ENCODE data around the genes PDPR, AARS1, DDX19B, SF3B3 and CHST4.

DNA sequence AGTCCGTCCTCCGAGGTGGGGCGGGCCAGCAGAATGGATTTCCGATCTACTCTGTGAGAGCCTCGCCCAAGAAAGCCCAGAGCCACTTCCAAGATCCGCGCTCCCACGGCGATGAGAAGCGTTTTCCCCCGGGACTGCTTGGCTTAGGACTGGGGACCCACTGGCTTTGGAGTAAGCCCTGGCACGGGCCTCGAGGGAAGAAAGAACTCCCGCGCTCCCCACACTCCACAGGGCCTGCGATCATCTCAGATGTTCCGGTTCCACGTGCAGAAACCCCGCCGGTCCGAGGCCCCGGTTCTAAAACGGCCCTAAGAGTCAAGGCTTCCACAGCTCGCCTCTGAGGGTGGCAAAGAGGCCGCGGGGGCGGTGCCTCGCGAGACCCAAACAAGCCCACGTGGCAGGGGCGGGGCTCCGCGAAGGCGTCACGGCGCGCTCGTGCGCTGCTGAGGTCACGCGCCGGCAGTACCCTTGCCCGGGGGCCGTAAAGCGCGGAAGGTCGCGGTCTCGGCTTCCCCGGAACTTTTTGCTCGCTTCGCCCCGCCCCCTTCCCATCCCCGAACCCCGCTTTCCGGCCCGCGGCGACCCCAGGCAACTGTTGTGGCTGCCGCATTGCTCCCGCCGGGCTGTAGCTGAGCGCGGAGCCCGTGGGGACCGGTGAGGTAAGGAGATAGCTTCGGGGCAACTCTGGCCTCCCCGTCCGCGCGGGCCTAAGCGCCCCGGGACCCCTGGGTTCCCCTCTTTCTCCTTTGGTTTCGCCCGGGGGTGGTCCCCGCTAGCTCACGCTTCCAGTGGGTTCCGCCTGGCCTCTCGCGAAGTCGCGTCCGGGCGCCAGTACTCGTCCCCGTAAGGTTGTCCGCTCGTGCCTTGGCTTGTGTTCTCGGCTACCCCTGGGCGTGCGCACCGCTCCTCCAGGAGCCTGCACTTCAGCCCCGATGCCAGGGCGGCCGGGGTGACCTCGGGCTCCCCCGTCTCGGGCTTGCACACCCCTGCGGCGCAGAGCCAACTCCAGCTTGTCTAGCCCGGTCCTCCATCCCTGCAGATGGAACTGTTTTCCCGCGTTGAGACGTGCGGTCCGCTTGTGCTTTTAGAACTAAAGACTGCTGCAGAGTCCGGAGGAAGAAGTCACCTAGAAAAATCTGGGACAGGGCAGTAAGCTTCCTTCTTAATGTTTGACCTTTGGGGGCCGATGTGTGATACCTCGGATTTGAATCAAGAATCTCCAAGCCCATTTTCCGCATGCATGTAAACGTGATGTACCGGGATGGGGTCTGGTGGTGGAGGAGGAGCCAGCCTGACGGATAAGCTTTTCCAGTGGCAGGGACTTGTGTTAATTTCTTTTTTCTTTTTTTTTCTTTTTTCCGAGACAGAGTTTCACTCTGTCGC is at the start of gene PDPR:
Gene PDPR (plus strand): TSS at position 551 of the 1,383 bp plus-strand sequence.
- RAMPAGE, long total RNA, result no peak
- RRBS, result 2% methylated on average over 10 of the region's 115 CpGs

DNA sequence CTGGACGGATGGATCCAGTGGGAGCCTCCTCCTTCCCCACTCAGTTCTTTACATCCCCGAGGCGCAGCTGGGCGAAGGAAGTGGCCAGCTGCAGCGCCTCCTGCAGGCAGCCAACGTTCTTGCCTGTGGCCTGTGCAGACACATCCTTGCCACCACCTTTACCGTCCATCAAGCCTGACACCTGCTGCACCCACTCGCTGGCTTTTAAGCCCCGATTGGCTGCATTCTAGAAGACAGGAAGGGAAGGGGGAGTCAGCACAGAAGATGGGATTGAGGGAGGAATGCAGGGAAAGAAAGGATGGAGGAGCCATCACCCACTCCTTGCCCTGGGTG is 907 bp upstream of the EXOSC6 start:
- RAMPAGE, long total RNA, result no peak
- RRBS, result no CpG with 5 or more reads among the region's 9 CpGs

DNA sequence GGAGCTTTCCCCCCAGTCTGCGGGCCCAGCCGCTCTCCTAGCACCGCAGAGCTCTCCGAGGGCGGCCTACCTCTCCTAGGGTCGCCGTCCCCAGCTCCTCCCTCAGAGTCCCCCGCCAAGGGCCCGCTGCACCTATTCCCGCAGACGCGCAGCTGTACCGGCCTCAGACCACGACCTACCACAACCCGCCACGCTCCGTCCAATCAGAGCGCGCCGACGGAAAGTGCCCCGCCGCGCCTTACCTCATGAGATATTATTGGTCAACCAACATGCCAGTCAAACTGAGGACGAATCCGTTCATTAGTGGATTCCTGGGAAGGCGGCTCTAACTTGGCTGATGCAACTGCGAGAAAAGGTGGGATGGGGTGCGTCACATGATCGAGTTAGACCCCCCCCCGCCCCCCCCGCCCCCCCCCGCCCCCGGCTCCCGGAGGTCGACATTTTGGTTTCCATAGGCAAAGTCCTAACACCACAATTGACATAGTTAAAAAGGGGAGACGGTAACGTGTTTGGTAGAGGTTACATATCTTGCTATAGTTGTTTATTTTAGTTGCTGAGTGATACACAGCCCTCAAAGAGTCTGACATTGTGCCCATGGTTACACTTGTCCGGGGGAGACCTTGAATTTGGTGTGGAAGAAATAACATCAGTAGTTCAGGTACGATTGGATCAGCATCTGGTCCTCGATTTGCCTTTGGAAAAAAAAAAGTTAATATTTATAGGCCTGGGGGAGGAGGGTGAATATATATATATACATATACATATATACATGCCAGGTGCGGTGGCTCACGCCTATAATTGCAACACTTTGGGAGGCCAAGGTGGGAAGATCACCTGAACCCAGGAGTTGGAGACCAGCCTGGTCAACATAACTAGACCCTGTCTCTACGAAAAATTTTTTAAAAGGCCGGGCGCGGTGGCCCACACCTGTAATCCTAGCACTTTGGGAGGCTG is at the start of gene AARS1:
Gene AARS1 (minus strand): TSS at position 156 of the 954 bp plus-strand sequence.
- RAMPAGE, long total RNA, result no peak
- RRBS, result 15% methylated on average over 4 of the region's 47 CpGs

GRCh38 chr16:70298906-70300064 is at the start of gene DDX19B:
Gene DDX19B (plus strand): TSS chr16:70299186.
- RAMPAGE, long total RNA, result start-site peak on the plus strand at chr16:70299172-70299199, 67 and 40 reads in 2 replicates
- RRBS, result 2% methylated on average over 11 of the region's 40 CpGs

DNA sequence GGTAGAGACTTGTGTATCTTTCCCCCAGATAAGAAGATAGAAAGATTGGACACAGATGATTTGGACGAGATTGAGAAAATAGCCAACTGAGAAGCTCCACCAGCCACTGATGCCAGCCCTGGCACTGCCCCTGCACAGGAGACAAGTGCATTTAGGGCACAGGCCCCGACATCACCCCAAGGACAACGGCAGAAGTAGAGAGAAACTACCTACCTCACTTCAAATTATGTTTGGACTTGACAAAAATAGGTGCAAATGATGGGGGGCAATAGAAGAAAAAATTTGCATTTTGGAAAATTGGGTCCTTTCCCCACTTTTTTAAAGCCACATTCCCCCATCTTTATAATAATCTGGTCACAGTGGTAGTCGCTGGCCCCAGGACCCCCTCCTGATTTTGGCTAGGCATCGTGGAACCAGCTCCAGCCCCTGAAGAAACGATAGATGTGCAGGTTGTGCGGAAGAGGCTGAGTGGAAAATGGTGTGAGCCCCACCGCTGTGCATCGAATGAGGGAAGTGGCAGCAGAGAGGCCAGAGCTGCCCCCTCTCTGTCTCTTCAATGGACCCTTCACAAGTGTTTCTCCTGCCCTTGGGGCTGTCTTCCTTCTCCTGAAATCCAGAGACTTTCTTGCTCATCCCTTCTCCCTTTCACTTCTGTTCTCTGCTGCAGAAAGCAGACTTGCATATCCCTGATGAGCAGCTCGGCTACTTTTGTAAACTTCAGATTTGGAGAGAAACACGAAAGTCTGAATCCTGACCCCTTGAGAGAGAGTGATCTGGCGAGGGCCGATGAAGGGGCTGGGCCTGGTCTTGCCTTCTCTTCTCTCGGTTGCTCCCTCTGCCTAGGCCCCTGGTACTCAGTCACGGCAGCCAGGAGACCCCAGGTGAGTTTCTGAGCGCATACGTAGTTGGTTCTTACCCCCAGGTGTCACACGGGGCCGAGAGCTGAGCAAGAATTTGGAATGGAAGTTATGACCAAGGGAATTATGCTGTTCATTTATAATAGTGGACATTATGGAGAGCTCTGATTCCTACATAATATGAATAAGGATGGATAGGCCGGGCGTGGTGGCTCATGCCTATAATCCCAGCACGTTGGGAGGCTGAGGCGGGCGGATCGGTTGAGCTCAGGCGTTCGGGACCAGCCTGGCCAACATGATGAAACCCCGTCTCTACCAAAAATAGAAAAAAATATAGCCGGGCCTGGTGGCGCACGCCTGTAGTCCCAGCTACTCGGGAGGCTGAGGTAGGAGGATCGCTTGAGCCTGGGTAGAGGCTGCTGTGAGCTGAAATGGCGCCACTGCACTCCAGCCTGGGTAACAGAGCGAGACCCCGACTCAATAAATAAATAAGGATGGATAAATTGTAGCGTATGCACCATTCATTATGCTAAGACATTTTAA is 25.7 kb downstream of the DDX19A start:
- RAMPAGE, long total RNA, result no peak
- RRBS, result no CpG with 5 or more reads among the region's 37 CpGs

GRCh38 chr16:70432415-70433140 is 6.3 kb downstream of the ST3GAL2 start:
- RAMPAGE, long total RNA, result no peak
- RRBS, result no CpG with 5 or more reads among the region's 12 CpGs

DNA sequence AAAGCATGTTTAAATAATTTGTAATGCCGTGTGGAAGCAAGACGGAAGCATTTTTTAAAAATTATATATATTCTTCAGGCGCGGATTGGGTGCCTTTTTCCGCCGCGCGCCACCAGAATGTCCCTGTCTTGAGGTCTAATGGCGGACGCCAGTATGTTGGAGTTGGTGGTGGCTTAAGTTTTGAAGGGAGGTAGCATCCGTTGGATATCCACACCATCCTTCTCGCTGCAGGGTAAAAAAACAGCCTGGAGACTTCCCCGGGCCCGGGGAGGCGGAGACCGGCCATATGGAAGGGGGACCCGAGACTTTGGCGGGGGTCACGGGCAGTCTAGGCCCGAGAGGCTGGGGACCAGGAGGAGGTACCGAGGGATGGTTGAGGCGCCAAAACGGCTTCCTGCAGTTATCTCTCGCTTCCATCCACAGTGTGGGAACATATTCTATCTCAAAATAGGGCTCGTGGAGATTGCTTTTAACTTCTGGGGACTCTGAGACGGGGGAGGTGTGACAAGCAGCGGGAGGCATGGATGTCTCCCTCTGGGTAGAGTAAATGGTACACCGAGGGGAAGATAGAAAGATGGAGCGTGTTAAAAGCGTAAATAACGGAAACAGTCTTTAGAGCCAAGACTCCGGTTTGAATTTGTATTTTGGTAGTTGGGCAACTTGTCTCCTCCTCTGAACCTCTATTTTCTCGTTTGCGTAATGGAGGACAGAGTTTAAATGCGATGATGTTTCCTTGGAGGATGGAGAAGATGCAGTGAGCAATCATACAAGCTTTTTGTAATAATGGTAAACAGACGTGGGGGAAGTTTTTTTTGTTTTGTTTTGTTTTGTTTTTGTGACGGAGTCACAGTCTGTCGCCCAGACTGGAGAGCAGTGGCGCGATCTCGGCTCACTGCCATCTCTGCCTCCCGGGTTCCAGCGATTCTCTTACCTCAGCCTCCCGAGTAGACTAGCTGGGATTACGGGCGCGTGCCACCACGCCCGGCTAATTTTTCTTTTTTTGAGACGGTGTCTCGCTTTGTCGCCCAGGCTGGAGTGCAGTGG is at the start of gene SF3B3:
Gene SF3B3 (plus strand): TSS at position 120 of the 1,044 bp plus-strand sequence.
- RAMPAGE, long total RNA, result start-site peak on the plus strand centred at position 144 of the sequence, 44 bp wide, 567 and 175 reads in 2 replicates
- RRBS, result no CpG with 5 or more reads among the region's 52 CpGs

DNA sequence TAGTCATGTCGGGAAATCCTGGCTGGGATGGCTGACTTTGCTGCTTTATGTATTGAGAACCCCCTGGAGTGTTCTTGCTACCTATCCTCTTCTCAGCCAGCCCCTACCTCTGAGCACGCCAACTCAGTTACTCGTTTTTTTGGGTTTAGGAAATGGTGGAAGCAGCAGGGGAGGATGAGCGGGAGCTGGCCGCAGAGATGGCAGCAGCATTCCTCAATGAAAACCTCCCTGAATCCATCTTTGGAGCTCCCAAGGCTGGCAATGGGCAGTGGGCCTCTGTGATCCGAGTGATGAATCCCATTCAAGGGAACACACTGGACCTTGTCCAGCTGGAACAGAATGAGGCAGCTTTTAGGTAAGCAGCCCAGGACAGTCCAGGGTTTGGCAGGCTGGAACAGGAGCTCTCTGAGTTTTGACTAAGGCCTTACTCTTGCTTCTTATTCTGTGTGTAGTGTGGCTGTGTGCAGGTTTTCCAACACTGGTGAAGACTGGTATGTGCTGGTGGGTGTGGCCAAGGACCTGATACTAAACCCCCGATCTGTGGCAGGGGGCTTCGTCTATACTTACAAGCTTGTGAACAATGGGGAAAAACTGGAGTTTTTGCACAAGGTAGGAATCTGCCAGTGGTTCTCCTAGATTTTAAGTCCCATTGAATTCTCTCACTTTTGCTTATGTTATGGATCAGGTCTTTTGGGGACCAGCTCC is 41.5 kb downstream of the SF3B3 start:
- RAMPAGE, long total RNA, result no peak
- RRBS, result no CpG with 5 or more reads among the region's 8 CpGs

- RAMPAGE, long total RNA, result no peak
- RRBS, result no CpG with 5 or more reads among the region's 15 CpGs
Measured at GRCh38 chr16:70677531-70678173, 8.2 kb downstream of the MTSS2 start.

- RAMPAGE, long total RNA, result no peak
- RRBS, result 83% methylated on average over 5 of the region's 19 CpGs
Measured at GRCh38 chr16:70692303-70693067, 6.6 kb upstream of the MTSS2 start.

- RAMPAGE, long total RNA, result no peak
- RRBS, result no CpG with 5 or more reads among the region's 25 CpGs
Measured at GRCh38 chr16:70693800-70694899, 8.3 kb upstream of the MTSS2 start.

- RAMPAGE, long total RNA, result no peak
- RRBS, result 80% methylated on average over 1 of the region's 14 CpGs
Measured at GRCh38 chr16:70708405-70708841, 22.6 kb upstream of the MTSS2 start.

DNA sequence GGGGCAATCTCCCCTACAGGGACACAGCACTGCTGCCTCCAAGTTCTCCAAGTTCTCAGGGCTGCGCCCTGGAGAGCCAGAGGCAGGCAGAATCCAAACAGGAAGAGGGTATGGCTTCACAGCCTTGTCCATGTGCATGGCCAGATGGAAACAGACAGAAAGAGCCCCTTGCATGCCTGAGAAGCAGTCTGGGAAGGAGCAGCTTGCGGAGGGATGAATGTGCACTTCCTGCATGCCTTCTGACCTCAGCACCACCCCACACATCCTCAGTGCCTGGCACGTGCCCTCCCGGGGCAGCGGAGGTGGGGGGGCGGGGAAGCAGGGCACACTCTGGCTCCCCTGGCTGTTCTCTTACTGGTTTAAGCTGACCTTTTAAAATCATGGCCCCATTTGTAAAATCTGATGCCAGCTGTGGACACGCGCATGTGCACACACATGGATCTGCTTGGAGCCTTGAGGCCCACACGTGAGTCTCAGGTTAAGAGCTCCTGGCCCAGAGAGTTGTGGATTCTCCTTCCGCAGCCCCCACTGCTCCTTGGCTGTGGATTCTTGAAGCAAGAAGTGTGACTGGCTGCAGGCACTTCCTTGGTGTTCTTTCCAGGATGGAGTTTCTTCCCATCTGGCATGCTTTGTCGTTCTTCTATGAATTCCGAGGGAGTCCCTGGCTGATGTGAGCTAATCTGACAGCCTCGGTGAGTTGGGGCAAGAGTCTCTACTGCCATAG is 55.4 kb upstream of the MTSS2 start:
- RAMPAGE, long total RNA, result no peak
- RRBS, result no CpG with 5 or more reads among the region's 13 CpGs

- RAMPAGE, long total RNA, result no peak
- RRBS, result 4% methylated on average over 2 of the region's 14 CpGs
Measured at GRCh38 chr16:71230242-71230567, 317 bp downstream of the HYDIN start.

DNA sequence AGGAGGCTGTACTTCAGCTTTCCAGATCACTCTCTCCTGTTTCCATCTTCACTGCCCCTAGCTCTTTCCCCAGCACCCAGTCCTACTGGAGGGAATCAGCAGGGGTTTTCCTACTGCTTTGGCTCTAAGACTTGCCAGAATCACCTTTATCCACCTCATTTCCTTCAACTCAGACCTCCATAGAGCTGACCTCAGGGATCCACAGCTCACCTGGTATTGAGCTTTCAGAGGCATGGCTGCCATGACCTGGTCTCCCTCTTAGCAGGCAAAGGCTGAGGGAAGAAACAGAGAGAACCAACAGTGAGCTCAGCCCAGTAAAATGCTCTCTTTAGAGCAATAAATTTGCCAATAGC is 7.3 kb downstream of the ZNF19 start:
- RAMPAGE, long total RNA, result no peak

DNA sequence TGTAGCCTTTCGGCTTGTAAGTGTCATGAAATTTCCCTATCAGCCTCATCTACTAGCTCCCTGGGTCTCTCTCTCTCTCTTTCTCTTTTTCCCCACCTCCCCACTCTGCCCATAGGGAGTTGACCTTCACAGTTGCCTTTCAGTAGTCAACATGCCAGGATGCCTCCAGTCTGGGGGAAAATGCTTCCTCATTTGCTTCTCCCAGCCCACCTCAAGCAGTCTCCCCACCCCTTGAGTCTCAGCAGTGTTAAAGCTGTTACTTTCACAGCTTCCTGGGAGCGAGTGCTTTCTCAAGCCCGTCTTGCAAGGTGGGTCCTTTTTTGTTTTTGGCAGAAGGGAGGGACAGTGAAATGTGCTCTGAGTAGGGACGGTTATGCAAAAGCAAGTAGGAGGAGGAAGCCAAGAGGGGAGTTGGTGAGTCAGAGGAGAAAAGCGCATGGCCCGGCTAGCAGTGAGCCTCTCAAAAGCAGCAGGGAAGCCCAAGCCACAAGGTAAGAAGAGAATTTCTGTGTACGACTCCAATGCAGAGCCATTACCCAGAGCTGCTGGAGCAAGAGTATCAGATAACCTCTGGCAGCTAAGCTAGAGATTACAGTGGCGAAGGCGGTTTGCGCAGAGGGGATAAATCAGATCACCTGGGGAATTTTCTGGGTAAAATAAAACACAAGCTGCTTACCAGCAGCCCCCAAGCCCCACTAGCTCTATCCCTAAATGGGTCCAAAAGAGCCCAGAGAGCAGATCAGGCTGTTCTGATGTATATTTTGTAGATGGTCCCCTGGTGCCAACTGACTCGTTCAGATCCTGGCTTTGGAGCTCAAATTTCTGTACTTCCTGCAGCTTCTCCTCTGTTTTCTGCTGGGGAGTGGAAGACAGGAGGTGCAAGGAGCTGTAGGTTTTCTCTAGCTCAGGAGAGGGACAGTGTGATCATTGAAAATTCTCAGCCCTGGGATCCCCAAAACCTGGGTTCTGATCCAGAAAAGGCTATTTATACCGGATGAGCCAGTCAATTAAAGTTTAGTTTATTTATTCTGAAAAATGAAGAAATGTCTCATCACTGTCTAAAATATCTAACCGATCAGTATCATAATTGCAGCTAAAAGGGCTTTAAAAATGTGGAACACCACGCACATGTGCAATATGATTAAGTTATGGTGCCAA is at the start of gene CHST4:
Gene CHST4 (plus strand): TSS at position 422 of the 1,158 bp plus-strand sequence.
- RAMPAGE, long total RNA, result no peak
- RRBS, result no CpG with 5 or more reads among the region's 14 CpGs

DNA sequence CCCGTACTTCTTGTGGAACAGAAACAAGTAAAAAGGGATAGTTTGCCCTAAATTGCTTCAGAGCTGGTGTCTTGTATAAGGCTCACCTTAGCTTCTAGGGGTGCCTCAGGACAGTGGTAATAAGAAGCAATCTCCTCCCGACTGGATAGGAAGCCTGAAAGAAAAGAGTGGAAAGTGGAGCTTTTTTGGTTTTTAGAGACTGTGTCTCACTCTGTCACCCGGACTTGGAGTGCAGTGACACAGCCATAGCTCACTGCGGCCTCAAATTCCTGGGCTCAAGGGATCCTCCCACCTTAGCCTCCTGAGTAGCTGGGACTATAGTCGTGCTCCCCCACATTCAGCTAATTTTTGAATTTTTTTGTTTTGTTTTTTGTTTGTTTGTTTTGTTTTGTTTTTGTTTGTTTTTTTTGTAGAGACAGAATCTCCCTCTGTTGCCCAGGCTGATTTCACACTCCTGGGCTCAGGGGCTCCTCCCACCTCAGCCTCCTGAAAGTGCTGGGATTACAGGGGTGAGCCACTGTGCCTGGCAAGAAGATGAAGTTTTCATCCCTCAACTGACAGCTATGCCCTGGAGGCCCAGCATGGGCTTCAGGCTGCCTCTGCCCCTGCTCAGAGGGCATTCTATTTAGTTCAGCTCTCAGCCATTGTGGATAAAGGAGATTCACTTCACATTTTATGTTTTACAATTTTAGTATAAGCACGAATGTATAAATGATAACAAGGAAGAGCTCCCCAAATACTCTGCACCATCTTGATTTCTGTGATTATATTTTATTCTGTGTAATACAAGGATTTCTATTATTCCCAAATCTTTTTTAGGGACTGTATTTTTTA is 3.2 kb downstream of the TAT start:
- RAMPAGE, long total RNA, result no peak
- RRBS, result no CpG with 5 or more reads among the region's 6 CpGs

DNA sequence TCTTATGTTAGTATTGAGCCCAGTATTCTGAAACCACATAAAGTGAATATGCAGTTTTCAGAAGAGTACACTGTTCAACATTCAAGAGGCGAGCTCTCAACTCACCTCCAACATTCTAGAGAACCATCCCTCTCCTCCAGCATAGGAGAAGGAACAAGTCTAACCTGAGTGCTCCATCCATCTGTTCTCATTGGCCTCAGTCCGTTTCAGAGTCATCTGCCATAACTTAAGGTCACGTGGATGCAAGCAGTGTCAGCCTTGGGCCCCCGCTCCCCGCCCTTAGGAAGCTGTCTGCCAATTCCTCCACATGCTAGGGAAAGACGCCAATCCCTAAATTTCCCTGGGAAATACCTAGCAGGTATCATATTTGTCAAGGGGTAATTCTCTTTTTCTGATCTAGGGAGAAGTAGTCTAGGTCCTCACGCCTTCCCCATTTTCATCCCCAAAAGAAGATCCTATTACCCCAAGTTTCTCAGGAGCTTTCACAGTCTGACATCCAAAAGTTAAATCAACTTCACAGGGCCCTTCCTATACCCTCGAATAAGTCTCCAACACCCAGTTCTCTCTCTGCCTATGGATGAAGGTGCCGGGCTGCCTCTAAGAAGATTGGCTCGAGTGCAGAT is 21.5 kb downstream of the MARVELD3 start:
- RAMPAGE, long total RNA, result no peak
- RRBS, result no CpG with 5 or more reads among the region's 10 CpGs

DNA sequence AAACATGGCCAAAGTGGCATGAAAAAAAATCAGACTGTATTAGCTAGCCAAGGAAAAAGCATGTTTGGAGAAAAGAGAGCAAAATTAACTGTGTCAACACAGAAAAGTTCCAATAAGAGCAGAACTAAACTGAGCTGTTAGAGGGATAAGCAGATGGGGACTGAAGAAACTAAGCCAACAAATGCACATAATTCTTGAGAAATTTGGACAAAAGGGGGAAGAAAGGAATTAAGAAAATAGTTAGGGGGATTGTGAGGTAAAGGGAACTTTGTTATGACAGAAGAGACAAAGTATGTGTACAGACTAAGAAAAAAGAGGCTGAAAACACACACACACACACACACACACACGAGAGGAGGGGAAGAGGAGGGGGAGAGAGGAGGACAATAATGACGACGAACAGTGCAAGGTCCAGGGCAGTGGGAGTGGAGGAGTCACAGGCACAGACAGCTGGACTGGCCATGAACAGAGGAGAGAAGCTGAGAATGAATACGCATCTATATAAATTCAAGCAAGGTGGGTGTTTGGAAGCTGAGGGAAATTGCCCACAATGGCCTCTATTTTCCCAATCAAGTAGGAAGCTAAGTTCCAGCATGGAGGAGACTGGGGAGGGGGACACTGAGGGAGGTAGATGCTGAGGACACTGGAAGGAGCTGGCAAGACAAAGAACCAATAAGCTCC is 44.5 kb downstream of the MARVELD3 start:
- RAMPAGE, long total RNA, result no peak
- RRBS, result no CpG with 5 or more reads among the region's 4 CpGs

DNA sequence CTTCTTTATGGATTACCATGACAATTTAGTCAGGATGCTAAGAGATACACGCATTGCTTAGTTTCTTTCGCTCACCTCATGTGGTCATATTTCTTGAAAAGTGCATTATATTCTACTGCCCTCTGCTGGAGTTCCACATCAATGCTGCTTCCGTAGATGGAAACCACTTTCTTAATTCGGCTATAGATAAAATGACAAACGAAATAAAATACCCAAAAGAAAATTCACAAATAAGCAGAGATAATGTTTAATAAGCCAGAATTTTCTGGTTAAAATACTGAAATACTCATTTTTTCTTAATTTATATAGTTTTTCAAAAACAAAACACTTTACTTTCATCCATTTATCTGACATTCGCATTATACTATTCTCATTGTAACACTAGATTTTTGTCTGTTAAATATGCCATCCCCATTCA is 22.0 kb upstream of the PHLPP2 start:
- RAMPAGE, long total RNA, result no peak
- RRBS, result no CpG with 5 or more reads among the region's 6 CpGs